Mucosa of descending colon (tissue), 1 donor: ENCODE measurements around a stretch of chr22.

DNA sequence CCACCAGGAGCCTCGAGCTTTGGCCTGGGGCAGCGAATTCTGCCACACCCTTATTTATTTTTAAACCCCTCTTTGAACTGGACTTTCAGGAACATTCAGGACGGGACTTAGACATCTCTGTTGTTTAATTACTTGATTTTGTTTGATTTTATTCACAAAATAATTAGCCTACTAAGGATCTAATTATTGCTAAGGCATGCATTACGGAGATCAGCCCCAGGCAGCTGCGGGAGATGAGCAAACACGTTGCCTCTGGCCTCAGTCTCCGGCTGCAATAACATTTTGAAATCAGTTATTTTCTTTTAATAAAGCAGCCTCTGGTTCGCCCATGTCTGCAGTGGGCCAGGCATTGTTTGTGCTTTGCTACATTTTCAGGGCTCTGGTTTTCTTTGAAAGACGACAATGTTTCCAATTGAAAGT is 526.5 kb downstream of the TAFA5 start:
- PRO-cap = no peak

DNA sequence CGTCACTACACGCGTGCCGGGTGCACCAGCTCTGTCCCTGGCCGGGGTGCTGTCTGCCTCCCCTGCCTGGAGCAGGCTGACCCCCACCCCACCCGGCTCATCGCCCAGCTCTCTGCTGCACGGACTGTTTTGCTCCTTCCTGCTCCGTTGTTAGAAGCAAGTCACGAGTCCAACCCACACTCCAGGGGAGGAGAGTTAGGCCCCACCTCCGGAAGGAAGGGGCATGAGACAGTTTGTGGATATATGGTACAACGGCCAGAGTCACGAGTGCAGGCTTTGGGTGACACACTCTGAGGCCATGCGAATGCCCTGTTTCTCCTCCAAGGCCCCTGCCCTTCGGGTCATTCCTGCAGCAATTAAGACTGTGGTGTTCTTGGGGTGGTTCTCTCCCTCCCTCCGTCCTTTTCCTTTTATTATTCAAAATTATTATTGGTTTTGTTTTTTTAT is 364.8 kb downstream of the BRD1 start:
- PRO-cap = no peak

DNA sequence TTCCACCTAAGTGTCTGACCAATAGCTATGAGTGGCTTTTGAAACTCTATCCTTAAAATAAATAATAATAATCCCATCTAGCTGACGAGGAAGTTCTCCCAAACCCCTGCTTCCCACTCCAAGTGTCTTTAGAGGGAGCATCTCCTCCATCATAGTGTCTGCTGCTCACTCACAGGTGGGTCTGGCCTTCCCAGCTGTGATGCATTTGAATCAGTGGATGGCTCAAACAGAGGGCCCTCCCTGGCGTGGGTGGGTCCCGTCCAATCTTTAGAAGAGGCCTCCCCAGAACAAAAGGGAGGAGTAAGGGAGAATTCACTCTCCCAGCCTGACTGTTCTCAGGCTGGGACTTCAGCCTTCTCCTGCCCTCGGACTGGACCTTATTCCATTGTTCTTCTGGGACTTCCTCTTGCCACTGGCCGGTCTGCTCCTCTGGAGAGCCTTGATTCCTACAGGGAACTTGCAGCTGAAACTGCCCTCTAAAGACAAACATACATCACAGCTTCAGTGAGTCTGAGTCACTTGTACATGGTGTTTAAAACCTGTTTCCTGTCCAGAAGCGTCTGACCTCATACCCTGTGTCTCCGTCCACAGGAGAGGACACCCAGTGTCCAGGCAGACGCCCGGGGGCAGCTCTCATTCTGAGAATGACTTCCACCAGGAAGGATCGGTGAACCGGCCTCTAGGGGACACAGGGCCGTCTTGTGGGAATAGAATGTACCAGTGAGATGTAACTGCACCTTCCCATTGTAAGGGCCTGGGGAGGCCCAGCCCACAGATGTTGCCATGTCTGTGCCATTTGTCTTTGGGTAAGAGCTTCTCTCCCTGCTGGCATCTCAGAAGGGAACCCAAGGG is 234.7 kb downstream of the BRD1 start:
- PRO-cap = no peak

DNA sequence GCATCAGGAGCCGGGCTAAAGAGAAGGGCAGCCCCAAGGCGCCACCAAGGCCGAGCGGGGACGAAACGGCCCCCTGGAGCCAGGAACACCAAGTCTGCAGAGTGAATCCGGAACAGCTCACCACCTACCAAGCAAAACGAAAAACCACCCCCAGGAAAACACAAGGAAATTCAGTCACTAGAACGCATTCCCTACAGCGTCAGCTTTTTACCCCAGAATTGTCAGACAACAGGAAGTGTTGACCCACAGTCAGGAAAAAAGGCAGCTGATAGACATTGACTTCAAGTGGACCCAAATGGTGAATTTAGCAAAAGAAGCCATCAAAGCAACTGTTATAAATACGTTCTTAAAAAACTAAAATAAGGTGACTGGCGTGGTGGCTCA is 176.7 kb downstream of the BRD1 start:
- PRO-cap = no peak

GRCh38 chr22:49659735-49660411 is 167.8 kb downstream of the BRD1 start:
- PRO-cap = no peak

DNA sequence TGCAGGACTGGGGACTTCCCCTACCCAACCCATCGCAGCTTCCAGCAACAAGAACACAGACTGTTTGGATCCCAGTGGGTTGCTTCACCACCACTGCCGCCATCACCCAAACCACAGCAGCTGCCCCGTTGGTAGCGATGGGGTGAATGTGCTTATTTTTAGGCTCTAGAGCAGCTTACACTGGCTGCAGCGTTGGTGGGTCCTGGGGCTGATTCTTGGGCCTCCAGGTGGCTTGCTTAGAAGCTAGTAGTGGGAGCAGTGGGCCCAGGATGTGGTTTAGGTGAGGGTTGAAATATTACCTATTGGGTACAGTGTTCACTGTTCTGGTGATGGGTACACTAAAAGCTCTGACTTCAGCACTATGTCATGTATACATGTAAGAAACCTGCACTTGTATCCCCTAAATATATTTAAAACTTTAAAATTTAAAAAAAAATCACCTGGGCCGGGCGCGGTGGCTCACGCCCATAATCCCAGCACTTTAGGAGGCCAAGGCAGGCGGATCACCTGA is 66.4 kb downstream of the BRD1 start:
- PRO-cap = no peak

GRCh38 chr22:49780612-49780991 is 47.1 kb downstream of the BRD1 start:
- PRO-cap = no peak

DNA sequence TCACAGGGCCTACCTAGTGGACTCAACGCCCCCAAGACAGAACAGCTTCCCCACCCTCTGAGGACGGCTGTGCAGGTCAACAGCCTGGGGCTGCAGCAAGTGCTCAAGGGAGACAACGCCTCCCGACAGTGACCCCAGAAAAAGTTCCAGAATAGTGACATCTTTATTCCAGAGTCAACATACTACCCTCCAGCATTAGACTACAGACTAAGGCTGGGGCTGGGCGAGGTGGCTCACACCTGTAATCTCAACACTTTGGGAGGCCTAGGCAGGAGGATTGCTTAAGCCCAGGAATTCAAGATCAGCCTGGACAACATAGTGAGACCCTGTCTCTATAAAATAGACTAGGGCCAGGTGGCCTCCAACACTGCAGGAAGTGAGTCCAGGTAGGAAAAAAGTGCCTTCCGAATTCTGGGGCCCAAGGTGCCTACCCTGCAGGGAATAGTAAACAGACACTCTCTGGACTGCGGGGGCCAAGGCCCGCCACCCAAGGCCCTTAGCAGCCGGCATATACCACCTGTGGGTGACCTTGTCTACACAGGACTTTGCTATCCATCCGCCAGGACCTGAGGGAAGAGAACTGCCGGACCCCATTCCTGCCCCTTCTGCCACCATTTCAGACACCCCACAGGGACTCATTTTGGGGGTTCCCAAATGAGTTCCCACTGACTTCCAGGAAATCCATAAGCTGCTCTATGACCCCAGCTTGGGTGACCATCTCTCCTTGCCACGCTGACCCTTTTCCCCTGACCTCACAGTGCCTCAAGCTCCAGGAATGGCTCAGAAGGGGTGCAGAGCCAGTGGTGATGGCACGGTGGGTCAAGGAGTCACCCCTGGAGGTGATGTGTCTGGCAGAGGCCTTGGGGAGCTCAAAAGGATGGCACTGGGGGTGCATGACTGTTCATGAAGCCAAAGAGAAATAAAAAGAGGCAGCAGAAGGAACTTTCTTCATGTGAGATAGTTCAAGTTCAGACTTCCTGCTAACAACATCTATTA is 11.0 kb downstream of the BRD1 start:
- PRO-cap = no peak

DNA sequence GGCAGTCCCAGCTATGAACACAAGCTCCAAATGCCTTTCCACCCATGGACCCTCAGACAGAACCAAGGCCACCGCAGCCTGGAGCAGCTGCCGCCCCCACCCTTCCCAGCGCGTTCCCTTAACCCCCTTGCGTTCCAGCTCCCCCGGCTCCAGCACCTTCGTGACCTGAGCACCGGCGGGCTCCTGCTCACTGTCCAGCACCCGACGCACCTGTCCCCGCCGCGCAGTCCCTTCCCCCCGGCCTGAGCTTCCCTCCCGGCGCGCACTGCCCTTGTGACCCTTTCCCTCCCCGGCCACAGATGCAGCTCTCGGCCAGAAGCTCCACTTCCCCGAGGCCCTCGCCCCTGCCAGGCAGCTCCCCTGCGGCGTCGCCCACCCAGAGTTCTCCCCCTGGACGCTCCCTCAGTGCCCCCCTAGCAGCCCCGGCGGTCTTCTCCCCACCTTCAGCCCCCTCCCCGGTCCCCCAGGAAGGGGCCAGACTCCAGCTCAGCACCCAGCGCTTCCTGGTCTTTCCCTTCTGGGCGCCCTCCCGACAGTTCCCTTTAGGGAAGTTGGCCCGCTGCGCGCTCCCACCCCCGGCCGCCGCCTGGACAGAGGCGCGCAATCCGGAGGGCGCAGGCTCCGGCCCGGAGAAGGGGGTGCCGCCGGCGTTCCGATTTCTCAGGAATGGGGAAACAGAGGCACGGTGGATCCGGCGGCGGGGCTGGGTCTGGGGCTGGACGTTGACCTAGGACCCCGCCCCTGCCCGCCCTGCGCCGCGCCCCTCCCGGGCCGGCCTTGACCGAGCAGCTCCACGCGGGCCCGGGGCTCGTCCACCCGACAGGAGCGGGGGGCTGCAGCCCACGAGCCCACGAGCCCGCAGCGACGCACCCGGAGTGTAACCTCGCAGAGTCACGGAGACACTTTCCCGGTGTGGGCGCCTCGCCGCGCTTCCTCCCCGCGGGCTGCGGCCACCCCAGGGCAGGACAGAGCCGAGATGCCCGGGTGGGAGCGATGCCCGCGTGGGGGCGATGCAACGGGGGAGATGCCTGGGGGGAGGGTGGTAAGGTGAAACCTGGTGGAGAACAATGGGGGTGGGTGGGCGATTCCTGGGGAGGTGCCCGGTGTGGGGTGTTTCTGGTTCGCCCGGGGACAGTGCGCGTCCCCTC is 5.3 kb upstream of the ZBED4 start:
- PRO-cap = unidirectional peak, plus-strand start at position 324 of the sequence; bidirectional peak, plus-strand start at position 545 of the sequence, minus-strand start at position 519 of the sequence

DNA sequence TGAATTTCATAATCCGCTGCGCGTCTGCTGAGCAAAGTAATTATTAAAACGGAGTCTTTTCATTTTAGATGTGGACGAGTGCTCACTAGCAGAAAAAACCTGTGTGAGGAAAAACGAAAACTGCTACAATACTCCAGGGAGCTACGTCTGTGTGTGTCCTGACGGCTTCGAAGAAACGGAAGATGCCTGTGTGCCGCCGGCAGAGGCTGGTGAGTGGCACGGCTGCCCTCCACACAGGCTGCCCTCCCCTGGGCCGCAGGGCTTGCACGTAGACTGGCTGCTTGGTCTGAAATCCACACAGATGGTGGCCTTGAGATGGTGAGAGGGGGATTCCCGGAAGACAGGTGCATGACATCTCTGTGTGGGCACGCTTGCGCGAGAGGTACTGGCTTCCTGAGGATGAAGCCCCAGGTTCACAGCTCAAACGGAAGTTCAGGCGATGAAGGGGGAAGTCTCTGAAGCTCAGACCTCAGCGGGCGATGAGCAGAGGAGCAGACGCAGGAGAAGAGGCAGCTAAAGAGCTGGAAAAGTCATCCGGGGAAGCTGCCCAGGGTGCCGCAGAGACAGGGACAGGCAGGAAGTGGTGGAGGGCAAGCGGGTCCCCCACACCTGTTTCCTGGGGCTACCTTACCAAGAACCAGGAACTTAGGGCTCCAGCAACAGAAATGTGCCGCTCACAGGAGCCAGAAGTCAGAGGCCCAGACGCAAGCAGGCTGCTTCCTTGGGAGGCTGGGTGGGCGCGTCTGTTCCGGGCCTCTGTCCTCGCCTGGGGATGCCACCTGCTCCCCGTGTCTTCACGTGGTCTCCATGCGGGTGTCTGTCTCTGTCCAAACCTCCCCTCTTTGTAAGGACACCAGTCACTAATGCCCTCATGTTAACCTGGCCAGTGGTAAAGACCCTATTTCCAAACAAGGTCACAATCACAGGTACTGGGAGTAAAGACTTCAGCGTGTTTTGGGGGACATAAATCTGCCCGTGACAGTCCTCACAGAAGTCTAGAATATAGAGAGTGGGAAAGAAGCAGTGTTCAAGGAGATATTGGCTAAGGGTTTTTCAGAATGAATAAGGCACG is 7.3 kb downstream of the CRELD2 start:
- PRO-cap = unidirectional peak, plus-strand start at position 439 of the sequence; unidirectional peak, plus-strand start at position 465 of the sequence; unidirectional peak, plus-strand start at position 686 of the sequence

- PRO-cap = no peak
Measured at GRCh38 chr22:49931876-49932373, 13.5 kb downstream of the CRELD2 start.

DNA sequence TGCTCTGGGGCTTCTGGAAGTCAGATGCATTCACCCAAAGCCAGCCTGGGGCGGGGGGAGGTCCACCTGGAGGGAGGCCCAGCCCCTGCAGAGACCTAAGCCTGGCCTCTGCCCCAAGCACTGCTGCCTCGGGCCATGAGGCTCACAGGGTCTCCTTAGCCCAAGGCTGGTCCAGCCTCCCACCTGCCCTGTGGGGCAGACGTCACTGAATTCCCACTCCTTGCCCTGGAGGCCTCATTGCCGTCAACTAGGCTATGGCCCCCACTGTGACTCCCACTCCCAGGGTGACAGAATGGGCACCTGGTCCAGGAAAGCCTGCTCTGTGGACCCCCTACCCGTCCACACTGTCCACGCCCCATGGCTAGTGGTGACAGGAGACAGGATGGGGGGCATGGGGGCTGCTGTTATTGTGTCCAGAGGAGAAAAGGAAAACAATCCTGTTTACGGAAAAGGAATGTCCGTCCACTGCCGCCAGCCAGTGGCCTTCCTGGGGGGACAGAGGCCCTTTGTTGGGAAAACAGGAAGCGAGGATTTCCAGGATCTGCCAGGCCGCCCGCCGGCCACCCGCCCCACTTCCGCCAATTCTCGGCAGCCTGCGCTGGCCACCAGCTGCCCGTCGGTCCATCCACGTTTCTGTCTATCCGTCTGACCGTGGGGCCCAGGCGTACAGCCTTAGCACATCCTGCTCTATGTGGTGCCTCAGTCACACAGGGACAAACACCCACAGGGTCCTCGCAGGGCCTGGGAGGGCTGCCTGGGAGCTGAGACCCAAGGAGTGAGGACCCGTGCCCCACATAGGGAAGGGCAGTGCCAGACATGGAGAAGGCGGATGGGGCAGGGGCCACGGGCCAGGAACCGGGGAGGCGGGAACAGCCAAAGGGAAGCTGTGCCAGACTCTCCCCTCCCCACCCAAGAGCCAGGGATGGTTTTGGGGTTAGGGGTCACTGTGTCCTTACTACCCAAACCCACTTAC is 19.5 kb downstream of the CRELD2 start:
- PRO-cap = bidirectional peak, plus-strand start at position 591 of the sequence, minus-strand start at position 480 of the sequence

- PRO-cap = no peak
Measured at GRCh38 chr22:49956266-49956940, 4.2 kb upstream of the PIM3 start.

DNA sequence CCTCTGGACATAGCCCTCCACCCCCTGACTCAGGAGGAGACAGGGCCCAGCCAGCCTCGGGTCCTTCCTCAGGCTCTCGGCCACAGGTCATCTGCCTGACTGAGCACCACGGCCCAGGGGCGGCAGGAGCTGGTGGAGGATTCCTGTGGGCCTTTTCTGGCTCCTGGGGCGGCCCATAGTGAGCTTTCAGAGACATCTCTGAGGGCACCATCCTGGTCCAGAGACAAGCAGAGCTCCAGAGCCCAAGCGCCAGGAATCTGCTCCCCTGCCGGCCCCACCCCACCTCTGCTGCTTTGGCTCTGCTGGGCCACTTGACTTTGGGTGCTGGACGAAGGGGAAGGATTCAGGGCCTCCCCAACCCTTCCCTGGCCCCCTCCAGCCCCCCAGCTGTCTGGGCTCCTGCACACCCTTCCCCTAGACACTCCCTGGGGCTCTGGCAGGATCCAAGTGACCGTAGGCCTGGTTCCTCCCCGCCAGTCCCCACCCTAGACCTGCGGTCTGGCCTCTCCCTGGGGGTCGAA is 5.3 kb downstream of the PIM3 start:
- PRO-cap = no peak

- PRO-cap = no peak
Measured at GRCh38 chr22:49969627-49969824, 9.0 kb downstream of the PIM3 start.

- PRO-cap = no peak
Measured at GRCh38 chr22:49980813-49981620, 20.4 kb downstream of the PIM3 start.

DNA sequence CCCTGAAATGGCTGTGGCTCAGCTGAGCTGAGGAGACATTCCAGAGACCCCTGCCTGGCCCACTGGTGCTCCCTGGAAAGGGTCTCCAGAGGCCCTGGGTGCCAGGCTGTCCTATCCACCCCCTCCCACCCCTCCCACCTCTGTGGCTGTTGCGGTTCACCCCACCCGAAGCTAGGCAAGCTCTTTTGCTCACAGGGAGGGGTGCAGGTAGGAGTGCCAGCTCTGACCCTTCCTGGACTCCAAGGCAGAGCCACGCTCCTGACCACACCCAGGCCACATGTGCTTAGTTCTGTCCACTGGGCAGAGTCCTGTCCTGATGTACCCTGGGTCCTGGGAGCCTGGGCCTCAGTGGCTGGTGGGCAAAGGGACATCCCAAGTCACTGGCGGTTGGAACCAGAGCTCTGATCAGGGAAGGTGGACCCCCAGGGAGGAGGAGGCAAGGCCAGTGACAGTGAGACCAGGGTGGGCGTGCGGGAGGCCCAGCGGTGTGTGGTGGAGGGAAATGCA is 16.4 kb downstream of the IL17REL start:
- PRO-cap = bidirectional peak, plus-strand start at position 348 of the sequence, minus-strand start at position 170 of the sequence

DNA sequence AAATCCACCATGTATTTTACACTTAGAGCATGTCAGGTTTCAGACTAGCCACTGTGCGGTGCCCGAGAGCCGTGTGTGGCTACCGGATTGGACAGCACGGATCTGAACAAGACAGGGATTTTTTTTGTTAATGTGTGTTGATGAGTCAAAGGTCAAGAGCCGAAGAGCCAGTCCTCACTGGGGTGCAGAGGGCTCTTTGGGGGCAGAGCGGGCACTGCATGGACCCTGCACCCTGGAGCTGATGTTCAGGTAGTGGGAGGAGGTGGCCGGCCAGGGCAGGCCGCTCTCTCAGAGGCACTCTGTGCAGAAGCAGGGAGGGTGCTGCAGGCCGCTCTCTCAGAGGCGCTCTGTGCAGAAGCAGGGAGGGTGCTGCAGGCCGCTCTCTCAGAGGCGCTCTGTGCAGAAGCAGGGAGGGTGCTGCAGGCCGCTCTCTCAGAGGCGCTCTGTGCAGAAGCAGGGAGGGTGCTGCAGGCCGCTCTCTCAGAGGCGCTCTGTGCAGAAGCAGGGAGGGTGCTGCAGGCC is 23.6 kb upstream of the PANX2 start:
- PRO-cap = no peak

DNA sequence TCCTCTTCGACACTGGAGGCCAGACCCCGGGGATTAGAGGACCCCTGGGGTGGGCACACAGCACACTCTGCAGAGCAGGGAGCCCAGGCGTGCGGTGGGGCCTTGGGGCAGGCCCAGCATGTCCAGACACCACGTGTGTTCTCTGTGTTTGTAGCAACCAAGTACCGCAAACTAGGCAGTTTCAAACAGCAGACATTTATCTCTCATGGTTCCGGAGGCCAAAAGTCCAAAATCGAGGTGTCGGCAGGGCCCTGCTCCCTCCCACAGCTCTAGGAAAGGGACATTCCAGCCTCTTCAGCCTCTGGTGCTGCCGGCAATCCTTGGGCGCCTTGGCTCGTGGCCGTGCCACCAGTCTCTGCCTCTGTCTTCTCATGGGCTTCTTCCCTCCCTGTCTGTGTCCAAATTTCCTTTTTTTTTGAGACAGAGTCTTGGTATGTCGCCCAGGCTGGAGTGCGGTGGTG is 1.5 kb downstream of the PANX2 start:
- PRO-cap = no peak

DNA sequence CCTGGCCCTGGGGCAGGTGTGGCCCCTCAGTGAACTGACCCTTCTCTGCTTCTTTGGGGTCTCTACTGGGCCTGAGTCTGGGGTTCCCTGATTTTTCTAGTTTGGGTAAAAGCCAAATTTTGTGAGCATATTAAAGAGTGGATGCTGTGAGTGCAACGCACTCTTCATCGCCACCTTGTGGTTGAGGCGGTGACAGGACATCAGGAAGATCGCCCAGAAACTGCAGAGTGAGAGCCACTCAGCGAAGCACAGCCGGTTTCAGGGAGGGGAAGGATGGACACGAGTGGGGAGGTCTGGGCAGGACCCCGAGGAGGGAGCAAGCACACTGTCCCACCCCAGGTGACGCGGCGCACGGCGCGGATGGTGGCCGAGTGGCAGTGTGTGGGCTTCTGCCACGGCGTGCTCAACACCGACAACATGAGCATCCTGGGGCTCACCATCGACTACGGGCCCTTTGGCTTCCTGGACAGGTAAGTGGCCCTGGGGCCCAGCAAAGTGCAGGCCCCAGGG is 9.1 kb downstream of the SELENOO start:
- PRO-cap = no peak